Uterus (tissue), 7 donors: ENCODE results near the gene SV2C.

GRCh38 chr5:73663417-73663661 is 37.3 kb downstream of the ARHGEF28 start:
- PRO-cap, 4 experiments = no peak in any of the 4 experiments
- RAMPAGE, long total RNA, 2 experiments = no peak in any of the 2 experiments
- RRBS = no CpG with 5 or more reads among the region's 1 CpG

GRCh38 chr5:73713785-73714568 is 88.0 kb downstream of the ARHGEF28 start:
- PRO-cap, 4 experiments = no peak in any of the 4 experiments
- RAMPAGE, long total RNA, 2 experiments = no peak in any of the 2 experiments
- RRBS = no CpG with 5 or more reads among the region's 7 CpGs

GRCh38 chr5:73780655-73781054 is 154.7 kb downstream of the ARHGEF28 start:
- PRO-cap, 4 experiments = no peak in any of the 4 experiments
- RAMPAGE, long total RNA, 2 experiments = no peak in any of the 2 experiments
- RRBS = no CpG with 5 or more reads among the region's 7 CpGs

DNA sequence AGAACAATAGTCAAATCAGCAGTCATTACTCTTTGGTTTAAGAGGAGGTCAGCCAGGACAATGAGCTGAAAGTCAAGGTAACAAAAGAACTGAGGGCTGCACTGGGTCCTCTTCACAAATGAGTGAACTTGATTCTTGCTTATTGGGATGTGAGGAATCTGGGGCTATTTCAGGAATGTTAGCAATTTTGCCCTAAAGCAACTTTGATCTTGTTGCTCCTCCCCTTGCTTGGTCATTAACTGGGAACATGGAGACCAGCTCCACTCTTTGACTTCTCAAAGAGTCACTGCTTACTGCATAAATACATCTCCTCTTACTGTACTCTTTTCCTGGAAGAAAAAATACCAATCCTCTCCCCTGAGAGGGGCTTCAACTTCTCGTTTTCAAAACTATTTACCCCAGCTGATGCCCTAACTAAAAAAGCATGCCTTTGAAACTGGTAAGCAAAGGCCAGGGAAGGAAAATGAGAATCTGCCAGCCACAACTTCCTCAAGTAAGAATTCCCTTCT is 368.4 kb downstream of the ENC1 start:
- PRO-cap, 4 experiments = no peak in any of the 4 experiments
- RAMPAGE, long total RNA, 2 experiments = no peak in any of the 2 experiments
- RRBS = no CpG with 5 or more reads among the region's 1 CpG

DNA sequence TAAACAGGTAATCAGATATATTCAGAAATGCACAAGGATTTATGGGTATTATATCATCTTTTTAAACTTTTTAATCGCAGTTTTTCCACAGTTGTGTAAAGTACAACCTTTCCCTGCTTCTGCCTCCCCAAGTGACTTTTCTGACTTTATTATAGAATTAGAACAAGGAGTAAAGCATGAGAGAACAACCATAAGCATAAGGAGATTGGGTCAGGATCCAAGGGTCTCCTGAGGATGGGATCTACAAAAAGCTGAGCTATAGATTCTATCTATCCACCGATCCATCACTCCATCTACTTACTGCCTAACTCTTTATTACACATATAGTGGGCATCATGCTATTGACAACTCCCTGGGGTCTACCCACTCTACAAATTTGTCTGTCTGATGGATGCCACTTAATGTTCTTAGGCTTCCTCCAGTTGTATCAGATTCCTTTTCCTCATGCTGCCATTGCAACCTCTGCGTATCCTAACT is 228.8 kb downstream of the ENC1 start:
- PRO-cap, 4 experiments = no peak in any of the 4 experiments
- RAMPAGE, long total RNA, 2 experiments = no peak in any of the 2 experiments
- RRBS = no CpG with 5 or more reads among the region's 3 CpGs

GRCh38 chr5:74628813-74629596 is 11.5 kb downstream of the ENC1 start:
- PRO-cap, 4 experiments = no peak in any of the 4 experiments
- RAMPAGE, long total RNA, 2 experiments = no peak in any of the 2 experiments
- RRBS = no CpG with 5 or more reads among the region's 8 CpGs

GRCh38 chr5:74639746-74640235 is 737 bp downstream of the ENC1 start:
- PRO-cap, 4 experiments = no peak in any of the 4 experiments
- RAMPAGE, long total RNA, 2 experiments = no peak in any of the 2 experiments
- RRBS = no CpG with 5 or more reads among the region's 39 CpGs

DNA sequence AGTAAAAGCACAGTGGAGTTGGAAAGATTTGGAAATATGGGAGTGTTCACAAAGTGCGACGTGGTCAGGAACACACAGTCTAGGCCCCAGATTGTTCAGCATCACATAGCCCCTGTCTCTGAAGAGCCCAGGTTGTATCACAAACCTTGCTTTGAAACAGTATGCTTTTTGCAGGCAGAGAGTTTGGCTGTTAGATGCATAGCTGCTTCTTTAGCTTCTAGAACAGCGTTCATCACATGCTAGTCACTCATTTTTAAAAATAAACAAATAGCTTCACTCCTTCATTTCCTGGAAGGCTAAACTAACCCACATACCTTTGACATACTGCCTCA is 2.2 kb downstream of the HEXB start:
- PRO-cap, 4 experiments = no peak in any of the 4 experiments
- RAMPAGE, long total RNA, 2 experiments = no peak in any of the 2 experiments
- RRBS = no CpG with 5 or more reads among the region's 3 CpGs

GRCh38 chr5:74718546-74719036 is 33.6 kb downstream of the HEXB start:
- PRO-cap, 4 experiments = no peak in any of the 4 experiments
- RAMPAGE, long total RNA, 2 experiments = start-site peak on the plus strand in 1 of 2 experiments, at chr5:74718309-74718947 at its widest, 49 reads per replicate
- RRBS = no CpG with 5 or more reads among the region's 5 CpGs

- PRO-cap, 4 experiments = no peak in any of the 4 experiments
- RAMPAGE, long total RNA, 2 experiments = no peak in any of the 2 experiments
- RRBS = no CpG with 5 or more reads among the region's 2 CpGs
Measured at GRCh38 chr5:74877529-74878008, 11.4 kb upstream of the FAM169A start.

DNA sequence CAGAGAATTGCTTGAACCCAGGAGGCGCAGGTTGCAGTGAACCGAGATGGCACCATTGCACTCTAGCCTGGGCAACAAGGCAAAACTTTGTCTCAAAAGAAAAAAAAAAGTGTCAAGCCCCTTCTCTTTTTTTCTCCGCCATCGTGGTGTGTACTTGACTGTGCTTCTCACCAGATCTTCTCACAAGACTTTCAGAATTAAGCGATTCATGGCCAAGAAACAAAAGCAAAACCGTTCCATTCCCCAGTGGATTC is 65.2 kb upstream of the FAM169A start:
- PRO-cap, 4 experiments = no peak in any of the 4 experiments
- RAMPAGE, long total RNA, 2 experiments = no peak in any of the 2 experiments
- RRBS = no CpG with 5 or more reads among the region's 6 CpGs

- PRO-cap, 4 experiments = no peak in any of the 4 experiments
- RAMPAGE, long total RNA, 2 experiments = no peak in any of the 2 experiments
- RRBS = 7% methylated on average over 2 of the region's 9 CpGs
Measured at GRCh38 chr5:74935137-74935743, 69.1 kb upstream of the FAM169A start.

DNA sequence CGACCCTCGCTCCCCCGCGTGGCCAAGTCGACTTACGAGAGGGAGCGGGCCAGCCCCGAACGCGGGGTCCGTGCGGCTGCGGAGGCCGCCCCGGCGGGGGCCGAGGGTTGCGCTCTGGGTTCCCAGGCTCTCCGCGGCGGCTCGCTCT is 995 bp upstream of the GCNT4 start:
- PRO-cap, 4 experiments = peak in 1 of 4 experiments; most common plus-strand start position 67 of the sequence (in 1)
- RAMPAGE, long total RNA, 2 experiments = no peak in any of the 2 experiments
- RRBS = under 1% methylated on average over 12 of the region's 22 CpGs

- PRO-cap, 4 experiments = peak in 3 of 4 experiments; most common plus-strand start chr5:75337670 (in 3); most common minus-strand start chr5:75338022 (in 2)
- RAMPAGE, long total RNA, 2 experiments = no peak in any of the 2 experiments
- RRBS = 2% methylated on average over 11 of the region's 53 CpGs
Measured at GRCh38 chr5:75337425-75338419, 702 bp downstream of the HMGCR start.

- PRO-cap, 4 experiments = no peak in any of the 4 experiments
- RAMPAGE, long total RNA, 2 experiments = no peak in any of the 2 experiments
- RRBS = no CpG with 5 or more reads among the region's 1 CpG
Measured at GRCh38 chr5:75348011-75348448, 11.0 kb downstream of the HMGCR start.

DNA sequence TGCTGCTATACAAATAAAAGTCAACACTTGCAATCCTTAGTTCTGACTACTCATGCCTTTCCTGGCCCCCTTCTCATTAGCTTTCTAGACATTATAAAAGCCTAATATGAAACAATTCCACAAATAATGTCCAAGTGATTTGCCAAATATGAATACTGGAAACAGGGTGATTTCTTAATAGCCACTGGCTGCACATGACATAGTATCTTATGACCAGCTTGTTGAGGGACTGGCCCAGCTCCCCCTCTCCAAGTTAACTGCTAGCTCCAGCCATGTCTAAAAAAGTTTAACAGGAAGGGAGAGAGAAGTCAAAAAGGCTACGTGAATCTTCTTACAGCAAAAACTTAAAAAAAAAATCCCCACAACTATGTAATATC is 1.5 kb downstream of the CERT1 start:
- PRO-cap, 4 experiments = peak in 1 of 4 experiments; most common plus-strand start position 289 of the sequence (in 1); most common minus-strand start position 259 of the sequence (in 1)
- RAMPAGE, long total RNA, 2 experiments = no peak in any of the 2 experiments
- RRBS = no CpG with 5 or more reads among the region's 1 CpG

DNA sequence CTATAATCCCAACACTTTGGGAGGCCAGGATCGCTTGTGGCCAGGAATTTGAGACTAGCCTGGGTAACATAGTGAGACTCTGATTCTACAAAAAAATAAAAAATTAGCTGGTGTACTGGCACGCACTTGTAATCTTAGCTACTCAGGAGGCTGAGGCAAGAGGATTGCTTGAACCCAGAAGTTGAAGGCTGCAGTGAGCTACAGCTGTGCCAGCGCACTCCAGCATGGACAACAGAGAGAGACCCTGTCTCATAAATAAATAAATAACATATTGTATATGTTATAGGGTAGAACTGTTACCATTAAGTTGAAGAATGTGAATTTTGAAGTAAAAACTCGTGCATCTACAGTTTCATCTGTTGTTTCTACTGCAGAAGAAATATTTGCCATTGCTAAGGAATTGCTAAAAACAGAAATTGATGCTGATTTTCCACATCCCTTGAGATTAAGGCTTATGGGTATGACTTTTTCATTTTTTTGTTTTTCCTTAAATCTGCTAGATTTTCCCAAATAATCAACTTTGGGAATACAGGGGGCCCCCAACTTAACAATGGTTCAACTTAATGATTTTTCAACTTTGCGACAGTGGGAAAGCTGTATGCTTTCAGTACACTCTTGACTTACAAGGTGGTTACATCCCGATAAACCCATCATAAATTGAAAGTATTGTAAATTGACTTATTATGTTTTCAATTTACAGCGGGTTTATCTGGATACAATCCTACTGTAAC is 17.5 kb upstream of the ANKDD1B start:
- PRO-cap, 4 experiments = no peak in any of the 4 experiments
- RAMPAGE, long total RNA, 2 experiments = no peak in any of the 2 experiments
- RRBS = no CpG with 5 or more reads among the region's 7 CpGs

DNA sequence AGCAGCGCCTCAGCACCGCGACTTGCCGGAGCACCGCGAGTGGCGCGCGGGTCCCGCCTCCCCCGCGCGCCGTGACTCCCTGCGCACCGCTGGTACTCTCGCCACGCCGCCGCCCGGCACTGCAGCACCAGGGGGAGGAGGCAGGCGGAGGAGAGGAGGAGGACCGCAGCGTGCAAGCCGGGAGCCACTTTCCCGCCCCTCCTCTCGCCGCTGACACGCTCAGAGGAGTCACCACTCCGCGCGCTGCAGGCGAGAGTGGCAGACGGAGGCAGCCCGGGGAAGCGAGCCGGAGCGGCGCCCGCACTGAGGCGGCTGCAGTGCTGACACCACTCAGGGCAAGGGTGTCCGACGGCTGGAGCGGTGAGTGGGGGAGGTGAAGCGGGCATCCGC is at the start of gene SV2C:
Gene SV2C, plus strand, starts transcription at position 231 of the 390 bp plus-strand sequence.
- PRO-cap, 4 experiments = peak in 2 of 4 experiments; most common plus-strand start position 258 of the sequence (in 1); most common minus-strand start position 121 of the sequence (in 2)
- RAMPAGE, long total RNA, 2 experiments = no peak in any of the 2 experiments
- RRBS = 2% methylated on average over 25 of the region's 46 CpGs

DNA sequence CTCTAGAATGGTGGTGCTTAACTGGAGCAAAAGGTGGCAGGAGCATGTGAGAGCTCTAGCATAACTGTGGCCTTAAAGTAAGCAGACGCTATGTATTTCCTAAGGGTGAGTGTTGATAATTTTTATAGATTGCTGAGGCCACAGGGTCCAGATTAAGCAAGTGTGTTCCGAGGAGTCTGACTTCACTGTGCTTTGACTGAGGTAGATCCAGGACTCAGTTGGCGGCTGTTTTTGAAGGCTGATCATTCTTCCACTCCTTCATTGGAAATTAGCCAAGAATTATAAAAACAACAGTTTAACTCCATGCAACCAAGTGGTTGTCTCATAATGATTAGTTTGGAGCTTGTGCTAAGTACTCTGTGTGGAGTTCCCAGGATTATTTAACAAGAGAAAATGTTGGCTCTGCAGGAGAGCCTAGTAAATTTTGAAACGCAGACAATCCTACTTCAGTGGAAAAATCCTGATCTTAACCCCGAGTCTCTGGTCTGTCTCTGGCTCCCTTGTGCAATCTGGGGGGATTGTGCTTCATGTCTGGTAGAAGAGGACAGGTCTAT is 19.2 kb downstream of the IQGAP2 start:
- PRO-cap, 4 experiments = no peak in any of the 4 experiments
- RAMPAGE, long total RNA, 2 experiments = no peak in any of the 2 experiments
- RRBS = no CpG with 5 or more reads among the region's 5 CpGs

DNA sequence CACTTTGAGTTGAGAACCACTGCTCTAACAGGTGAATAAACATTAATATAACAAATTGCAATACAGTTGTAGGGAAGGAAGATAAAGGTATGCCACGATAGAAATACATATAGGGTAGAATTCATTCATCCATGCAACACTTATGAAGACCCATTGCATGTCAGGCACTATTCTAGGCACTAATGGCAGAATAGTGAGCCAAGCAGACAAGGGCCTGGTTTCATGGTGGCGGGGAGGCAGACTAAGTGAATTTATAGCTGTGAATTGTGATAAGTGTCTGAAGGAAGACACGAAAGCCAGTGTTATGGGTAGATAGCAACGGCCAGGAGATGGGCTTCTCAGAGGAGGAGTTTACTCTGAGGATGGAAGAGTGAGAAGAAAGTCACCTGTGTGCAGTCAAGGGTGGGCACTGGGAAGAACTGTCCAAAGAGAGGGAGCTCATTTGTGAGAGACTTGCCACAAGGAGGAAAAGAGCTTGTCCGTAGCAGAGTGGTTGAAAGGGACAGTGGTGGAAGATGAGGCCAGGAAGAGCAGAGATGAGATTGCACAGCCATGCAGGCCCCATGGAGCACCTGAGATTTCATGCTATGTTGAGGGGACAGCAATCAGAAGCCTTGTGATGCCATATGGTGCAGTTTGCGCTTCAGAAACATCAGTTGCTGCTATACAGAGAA is 57.1 kb downstream of the F2RL2 start:
- PRO-cap, 4 experiments = no peak in any of the 4 experiments
- RAMPAGE, long total RNA, 2 experiments = no peak in any of the 2 experiments
- RRBS = no CpG with 5 or more reads among the region's 6 CpGs